Skin of body (tissue), 2 donors: ENCODE data around the genes ZNF205, ZNF200 and ZNF75A.

- RAMPAGE, long total RNA = no peak
These were observed at the start of gene ZNF205 for GRCh38 chr16:3112410-3112971. TSS of gene ZNF205 (plus strand) at chr16:3112586.

GRCh38 chr16:3234585-3234919 lies 406 bp downstream of the ZNF200 start:
- RAMPAGE, long total RNA = no peak

DNA sequence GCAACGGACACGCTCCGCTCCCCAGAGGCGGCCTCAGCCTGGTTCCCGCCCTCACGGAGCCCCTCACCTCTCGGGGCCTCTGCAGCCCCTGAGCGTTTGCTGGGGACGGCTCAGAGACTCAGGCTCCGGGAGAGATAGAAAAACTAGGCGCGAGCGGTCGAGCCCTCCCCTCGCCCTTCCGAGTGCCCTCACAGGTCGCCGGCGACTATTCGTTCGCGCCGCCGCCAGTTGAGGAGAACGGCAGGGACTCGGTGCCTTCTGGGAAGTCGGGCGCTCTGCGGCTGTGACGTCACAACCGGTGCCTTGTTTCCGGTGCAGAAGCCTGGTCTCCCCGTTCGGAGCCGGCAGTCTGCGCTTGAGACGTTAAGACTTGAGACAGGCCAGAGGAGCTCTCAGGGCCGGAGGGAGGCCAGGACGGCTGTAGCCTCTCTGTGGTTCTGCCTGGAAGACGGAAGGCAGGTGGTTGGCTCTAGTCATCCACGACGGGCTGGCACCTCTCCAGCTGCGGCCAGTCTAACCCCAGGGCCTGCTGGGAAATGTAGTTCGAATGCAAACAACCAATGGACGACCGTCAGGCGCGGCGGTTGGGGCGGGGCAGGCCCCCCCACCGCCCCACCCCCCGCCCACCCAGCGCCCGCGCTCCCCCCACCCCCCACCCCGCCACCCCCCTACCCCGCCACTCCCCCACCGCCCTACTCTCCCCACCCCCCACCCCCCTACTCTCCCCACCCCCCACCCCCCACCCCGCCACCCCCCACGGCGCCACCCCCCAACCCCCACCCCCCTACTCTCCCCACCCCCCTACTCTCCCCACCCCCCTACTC lies at the start of gene ZNF200:
ZNF200 (minus strand) TSS at position 239 of the 824 bp plus-strand sequence.
- RAMPAGE, long total RNA = no peak

GRCh38 chr16:3264376-3264827 lies 8.0 kb upstream of the MEFV start:
- RAMPAGE, long total RNA = no peak

- RAMPAGE, long total RNA = no peak
These were observed at the start of gene ZNF75A for GRCh38 chr16:3304850-3306200. TSS of gene ZNF75A (plus strand) at chr16:3305497.

- RAMPAGE, long total RNA = no peak
These were observed 9.7 kb downstream of the OR2C1 start for GRCh38 chr16:3365390-3365846.

DNA sequence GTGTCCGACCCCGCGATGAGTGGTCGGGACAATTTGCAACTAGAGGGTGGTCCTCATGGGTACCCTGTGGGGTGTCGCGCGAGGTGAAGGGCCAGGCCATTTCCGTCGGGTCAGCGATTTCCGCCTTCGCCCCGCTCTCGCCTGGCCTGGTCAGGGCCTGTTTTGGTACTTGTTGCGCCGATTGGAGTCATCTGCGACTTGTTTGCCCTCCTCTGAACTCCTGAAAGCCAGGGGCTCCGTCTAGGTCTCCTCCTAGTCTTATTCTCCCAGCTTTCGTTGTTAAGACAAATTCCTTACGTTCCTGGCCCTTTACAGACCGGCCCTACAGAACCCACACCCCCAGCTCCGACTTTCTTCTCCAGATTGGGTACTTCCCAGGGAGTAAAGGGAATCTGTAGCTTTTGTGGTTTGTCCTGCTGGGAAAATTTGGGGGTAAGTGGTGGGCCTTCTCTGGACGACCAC lies 15.0 kb downstream of the NAA60 start:
- RAMPAGE, long total RNA = no peak

DNA sequence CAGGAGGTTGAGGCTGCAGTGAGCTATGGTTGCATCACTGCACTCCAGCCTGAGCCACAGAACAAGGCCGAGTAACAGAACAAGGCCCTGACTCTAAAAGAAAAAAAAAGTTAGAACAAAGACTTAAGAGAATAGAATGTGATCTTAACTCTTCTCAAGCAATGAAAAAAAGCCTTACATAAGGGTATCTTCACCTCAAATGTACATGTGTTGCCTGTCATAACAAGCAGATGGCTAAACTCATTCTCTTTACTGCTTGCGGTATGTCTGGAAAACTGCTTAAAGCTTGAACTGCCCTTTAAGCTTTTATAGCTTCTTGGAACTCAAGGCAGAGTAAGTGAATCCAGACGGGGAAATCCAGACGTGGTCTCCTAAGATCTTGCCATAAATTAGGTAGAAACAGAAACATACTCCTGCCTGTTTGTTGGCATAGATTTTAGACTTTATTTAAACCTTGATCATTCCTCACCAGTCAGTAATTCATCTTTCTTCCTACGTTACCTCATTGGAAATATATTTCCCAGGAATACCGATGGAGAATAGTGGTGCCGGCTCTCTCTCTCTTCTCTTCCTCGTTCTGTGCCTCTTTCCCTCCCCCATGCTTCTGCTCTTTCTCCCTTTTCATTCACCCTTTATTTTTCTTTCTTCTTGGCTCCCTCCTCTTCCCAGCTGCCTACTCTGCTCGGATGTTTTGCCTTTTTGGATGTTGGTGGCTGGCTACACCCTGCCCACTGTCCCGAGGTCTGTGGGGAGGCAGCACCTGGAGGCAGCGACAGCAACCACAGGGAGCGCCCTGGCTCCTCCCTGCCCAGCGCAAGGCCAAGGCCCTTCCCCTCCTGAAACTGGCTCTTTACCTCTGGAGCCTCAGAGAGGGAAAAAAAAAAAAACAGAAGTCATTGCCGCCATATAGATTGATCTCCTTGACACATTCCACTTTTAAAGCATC lies 19.8 kb downstream of the CLUAP1 start:
- RAMPAGE, long total RNA = no peak

DNA sequence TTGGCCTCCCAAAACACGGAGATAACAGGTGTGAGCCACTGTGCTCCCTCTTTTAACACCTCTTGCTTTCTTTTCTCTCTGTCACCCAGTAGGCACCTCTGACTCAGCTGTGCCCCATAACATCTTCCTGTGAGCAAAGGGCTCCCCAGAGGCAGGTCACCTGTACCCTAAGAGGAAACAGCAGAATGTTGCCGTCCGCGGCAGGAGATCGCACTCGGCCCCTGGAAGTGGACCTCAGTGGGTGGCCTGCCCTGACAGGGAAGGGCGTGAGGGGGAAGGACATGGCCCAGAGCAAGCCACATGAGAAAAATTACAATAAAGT lies 977 bp upstream of the NLRC3 start:
- RAMPAGE, long total RNA = no peak

DNA sequence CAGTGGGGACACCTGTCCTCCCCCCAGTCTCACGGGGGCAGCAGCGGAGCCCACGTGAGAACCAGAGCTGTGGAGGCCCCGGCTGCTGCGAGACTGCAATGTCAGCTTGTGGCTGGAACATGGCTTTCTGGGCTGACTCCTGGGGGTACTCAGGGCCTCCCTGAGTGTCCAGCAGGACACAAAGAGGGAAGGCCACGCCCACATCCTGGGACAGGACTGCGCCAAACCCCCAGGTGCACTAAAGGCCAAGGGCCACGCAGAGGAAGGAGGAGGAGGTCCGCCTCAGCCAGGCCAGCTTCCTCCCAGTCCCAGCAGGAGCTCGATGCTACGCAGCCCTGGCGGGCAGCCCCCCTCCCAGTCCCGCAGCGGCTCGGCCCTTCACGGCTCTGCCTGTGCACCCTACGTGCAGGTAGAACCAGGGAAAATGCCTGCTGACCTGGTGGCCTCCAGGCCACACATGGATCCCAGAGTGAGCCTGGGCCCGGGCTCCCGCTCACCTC lies 21.1 kb downstream of the DNASE1 start:
- RAMPAGE, long total RNA = no peak

GRCh38 chr16:3854207-3854667 lies 26.3 kb downstream of the CREBBP start:
- RAMPAGE, long total RNA = no peak

GRCh38 chr16:3939051-3939436 lies 58.5 kb upstream of the CREBBP start:
- RAMPAGE, long total RNA = no peak

- RAMPAGE, long total RNA = no peak
These were observed 104.9 kb downstream of the ADCY9 start for GRCh38 chr16:4011201-4011908.

DNA sequence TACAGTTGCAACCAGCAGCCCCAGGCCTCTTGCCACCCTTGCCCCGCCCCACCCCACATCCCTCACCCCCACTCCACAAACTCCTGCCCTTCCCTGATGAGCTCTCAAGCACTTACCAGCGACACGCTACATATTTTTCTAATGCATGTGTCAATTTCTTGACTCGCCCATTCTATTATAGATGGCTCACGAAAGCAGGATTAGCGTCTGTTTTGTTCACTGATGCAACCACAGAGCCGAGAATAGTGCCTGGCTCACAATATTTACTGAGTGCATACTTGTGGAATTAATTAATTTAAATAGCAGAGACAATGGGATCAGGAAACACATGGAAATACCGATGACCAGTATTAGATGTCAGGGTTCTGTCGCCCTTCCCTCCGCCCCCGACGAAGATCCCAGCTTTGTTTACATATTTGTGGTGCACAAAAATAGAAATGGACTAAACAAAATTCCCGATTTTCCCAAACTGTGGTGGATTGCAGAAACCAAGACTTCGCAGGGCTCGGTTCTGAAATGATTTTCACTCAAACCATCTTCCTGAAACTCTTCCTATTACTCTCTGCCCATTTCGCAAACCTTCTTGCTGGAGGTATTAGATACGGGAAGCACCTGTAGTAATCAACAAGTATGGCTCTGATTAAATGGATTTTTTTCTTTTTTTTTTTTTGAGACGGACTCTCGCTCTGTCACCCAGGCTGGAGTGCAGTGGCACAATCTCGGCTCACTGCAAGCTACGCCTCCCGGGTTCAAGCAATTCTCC lies 62.1 kb downstream of the ADCY9 start:
- RAMPAGE, long total RNA = no peak

- RAMPAGE, long total RNA = no peak
These were observed 20.0 kb upstream of the ADCY9 start for GRCh38 chr16:4136009-4136864.

DNA sequence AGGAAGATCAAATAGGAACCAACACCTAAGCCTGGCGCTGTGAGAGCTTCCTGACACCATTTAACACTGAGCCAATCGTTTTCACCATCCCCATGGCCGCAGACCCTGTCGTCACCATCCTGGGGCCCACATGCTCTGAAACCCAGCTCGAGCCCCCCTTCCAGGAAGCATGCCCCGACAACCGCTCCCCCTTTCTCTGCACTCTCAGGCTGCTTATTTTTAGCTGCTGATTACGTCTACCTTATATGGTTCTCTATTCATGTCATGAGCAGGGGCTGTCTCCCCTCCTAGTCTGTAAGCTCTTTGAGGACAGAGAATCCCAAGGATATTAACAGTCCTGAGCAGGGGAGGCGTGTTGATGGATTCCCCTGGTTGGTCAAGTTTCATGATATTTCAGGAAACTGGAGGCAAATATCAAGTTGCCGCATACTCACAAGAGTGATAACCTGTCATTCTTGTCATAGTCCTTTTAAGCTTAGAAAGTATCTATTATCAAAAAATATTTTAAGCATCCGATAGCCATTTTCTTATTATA lies 10.4 kb downstream of the SRL start:
- RAMPAGE, long total RNA = no peak

- RAMPAGE, long total RNA = no peak
These were observed 2.8 kb downstream of the SRL start for GRCh38 chr16:4238961-4239511.

GRCh38 chr16:4272188-4272650 lies 604 bp downstream of the TFAP4 start:
- RAMPAGE, long total RNA = no peak

DNA sequence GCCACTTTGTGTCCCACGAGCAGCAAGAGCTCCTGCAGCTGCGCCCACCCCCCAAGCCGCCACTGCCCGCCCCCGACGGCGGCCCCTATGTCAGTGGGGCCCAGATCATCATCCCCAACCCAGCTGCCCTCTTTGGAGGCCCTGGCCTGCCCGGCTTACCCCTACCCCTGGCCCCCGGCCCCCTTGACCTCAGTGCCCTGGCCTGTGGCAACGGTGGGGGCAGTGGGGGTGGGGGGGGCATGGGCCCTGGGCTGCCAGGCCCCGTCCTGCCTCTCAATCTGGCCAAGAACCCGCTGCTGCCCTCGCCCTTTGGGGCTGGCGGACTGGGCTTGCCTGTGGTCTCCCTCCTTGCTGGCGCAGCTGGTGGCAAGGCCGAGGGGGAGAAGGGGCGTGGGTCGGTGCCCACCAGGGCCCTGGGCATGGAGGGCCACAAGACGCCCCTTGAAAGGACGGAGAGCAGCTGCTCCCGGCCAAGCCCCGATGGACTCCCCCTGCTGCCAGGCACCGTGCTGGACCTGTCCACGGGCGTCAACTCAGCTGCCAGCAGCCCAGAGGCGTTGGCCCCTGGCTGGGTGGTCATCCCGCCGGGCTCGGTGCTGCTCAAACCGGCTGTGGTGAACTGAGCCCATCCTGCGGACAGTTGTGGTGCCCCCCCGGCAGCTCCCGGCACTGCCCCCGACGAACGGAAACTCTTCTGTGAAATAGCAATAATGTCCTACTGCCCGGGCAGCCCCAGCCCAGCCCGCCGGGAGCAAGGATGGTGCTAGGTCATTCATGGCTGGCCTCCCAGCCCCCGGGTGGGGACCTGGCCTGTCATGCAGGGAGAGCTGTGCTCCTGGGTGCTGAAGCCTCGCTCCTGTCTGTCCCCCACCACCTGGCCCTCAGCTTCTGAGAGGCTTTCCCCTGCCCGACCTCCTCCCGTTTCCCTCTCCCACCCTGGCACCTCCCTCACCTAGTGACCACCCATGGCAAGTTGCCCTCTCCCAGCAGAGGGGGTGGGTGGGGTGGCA lies 13.9 kb downstream of the PAM16 start:
- RAMPAGE, long total RNA = no peak

DNA sequence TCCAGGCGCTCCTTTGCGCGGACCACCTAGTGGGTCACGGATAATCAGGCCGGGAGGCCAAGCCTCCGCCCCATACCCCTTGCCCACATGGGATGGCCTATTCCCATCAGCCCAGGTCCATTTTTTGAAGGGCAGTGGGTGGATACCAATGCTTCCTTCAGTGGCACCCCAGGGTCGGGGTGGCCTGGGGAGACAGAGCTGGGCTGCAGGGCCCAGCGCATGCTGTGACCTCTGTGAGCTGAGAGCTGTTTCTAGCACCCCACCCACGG lies 10.8 kb downstream of the PAM16 start:
- RAMPAGE, long total RNA = no peak